SK-N-DZ (cell line): ENCODE measurements around a stretch of chr2.

DNA sequence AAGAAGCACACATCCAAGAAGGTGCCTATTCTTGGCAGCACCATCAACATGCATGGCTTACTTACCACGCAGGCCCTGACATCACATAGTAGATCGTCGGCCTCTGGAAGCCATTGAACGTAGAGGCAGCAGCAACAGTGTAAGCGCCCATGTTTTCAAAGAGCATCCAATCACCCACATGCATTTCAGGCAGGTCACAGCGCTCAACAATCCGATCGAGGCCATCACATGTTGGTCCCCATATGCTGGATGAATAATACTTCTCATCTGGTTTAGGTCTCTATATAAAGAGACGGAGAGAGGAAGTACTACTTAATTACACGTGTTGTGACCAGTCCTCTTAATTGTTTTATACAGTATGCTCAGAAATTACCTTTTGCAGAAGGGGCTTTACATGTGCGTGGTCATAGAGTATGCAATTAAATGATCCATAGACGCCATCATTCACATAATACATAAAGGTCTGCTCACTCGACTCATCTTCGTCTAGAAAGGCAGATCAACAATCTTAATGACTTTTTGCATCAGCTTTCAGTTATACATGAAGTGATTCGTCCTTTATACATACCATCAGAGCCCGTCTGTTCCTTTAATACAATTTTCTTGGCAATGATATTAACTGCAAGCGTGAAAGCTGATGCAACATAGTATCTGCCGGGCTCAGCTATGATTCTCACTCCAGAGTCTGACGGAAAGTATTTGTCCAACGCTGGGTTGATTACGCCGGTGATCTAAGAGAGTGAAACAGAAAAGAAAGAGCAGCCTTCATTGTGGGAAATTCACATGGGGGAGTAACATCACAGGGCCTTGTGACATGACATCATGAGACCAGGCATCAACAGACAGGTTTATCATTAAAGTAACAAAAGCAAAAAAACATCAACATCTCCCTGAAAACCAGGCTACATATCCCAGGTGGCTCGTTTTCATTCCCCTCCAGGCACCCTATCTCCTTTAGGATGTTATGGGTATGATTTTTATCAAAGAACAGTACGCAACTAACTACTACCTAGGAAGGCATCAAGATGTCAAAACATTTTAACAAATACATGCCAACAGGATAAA is 6.4 kb downstream of the ODC1 start:
RAMPAGE:
- cytosol, long total RNA: no peak
- nucleus, long total RNA: no peak

DNA sequence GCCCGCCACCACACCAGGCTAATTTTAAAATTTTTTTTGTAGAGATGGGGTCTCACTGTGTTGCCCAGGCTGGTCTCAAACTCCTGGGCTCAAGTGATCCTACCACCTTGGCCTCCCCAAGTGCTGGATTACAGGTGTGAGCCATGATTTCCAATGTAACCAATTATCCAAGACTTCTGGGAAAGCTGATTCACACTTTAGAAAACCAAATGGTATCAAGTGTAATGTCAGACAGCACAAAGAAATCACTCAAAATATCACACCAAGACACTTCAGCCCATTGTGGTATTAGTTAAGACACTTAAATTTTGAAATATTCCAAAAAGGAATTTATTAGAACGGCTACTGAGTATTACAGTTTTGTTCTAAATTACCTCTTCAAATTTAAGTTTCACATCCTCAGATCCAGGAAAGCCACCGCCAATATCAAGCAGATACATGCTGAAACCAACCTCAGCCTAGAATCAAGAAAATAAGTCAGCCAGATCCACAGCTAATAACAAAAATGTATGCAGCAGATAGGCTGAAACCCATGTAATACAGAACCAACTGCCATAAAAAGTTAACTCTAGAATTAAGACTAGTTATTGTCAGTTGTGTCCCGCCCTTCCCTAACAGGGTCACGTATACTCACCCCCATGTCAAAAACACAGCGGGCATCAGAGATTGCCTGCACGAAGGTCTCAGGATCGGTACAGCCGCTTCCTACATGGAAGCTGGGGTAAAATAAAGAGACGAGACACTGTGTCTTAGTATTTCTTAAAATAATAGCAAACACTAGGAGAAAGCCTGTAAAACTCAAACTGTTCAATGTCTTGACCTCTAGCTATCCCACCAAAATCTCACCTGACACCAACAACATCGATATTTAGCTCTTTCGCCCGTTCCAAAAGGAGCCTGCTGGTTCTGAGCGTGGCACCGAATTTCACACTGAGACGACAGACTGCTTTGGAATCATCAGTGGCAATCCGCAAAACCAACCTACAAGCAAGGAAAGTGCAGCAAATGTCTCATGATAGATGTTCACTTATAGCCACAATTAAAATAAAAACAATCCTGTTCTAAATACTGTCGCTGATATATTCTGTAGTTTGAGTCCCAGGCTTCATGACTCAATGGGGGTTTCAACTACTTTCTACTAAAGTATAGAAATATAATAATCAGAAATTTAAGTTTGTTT is 4.9 kb downstream of the ODC1 start:
RAMPAGE:
- cytosol, long total RNA: no peak
- nucleus, long total RNA: no peak

DNA sequence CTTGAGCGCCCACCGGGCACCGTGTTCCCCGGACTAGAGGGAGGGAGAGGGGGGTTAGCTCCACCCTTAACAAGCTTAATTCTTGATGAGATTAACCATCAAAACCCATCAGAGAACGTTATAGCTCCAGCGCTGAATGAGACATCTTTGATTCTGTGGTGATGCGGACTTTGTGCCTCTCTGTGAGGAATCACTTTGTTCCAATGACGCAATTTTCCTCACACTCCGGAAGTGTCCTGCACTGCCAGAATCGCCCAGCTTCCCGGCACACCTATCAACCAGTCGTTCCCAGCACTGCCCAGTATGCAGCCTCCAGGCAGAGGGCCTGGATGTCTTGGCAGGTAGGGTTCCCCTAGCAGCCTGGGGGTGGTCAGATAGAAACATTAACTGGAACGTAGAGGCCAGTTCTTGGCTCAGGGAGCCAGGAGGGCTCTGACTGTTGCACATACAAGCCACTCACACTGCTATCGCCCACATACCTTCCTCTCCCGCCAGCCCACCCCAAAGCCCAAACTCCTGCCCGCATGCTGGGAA is 1.9 kb upstream of the ODC1 start:
RAMPAGE:
- cytosol, long total RNA: no peak
- nucleus, long total RNA: no peak

DNA sequence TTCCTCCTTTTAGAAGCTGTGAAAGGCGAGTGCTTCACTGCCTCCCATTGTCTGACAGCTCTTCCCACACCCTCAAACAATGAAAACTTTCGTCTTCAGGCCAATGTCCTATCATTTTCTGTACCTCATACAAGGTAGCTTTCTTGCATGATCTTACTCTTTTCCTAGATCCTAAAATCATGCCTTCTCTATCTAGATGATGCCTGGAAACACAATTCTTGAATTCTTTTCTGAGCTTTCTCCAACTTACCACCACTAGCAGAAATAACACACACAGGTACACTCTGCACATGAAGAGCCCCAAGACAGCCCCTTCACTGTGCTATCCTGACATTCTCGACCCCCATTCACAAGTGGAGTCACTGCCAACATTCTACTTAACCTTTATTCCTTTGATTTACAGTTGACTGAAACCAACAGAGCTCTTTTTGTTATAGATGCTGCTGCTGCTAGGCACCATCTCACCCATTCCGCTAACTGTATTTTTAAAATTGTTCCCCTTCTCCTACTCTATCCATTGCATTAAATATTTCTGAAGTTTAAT is 61.7 kb downstream of the NOL10 start:
RAMPAGE:
- cytosol, long total RNA: no peak
- nucleus, long total RNA: no peak

DNA sequence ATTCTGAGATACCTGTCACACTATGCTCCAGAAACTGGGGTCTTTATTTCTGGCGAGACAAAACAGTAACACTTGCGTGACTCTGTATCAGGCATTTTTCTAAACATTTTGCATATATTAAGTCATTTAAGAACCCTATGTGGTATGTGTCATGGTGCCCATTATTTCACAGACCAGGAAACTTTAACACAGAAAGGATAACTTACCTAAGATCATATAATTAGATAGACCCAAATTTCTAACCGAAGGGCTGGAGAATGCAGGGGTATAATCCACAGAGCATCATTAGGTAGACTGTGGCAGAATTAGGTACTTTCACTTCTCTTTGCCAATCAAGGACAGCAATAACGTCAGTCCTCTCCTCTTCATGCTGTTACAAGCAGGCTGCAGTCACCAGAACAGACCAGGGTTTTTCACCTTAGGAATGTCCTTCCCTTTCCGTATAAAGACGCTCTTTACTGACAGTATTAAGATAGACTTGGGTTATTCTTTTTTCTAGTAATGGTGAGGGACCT is 2.5 kb downstream of the PDIA6 start:
RAMPAGE:
- cytosol, long total RNA: no peak
- nucleus, long total RNA: no peak

DNA sequence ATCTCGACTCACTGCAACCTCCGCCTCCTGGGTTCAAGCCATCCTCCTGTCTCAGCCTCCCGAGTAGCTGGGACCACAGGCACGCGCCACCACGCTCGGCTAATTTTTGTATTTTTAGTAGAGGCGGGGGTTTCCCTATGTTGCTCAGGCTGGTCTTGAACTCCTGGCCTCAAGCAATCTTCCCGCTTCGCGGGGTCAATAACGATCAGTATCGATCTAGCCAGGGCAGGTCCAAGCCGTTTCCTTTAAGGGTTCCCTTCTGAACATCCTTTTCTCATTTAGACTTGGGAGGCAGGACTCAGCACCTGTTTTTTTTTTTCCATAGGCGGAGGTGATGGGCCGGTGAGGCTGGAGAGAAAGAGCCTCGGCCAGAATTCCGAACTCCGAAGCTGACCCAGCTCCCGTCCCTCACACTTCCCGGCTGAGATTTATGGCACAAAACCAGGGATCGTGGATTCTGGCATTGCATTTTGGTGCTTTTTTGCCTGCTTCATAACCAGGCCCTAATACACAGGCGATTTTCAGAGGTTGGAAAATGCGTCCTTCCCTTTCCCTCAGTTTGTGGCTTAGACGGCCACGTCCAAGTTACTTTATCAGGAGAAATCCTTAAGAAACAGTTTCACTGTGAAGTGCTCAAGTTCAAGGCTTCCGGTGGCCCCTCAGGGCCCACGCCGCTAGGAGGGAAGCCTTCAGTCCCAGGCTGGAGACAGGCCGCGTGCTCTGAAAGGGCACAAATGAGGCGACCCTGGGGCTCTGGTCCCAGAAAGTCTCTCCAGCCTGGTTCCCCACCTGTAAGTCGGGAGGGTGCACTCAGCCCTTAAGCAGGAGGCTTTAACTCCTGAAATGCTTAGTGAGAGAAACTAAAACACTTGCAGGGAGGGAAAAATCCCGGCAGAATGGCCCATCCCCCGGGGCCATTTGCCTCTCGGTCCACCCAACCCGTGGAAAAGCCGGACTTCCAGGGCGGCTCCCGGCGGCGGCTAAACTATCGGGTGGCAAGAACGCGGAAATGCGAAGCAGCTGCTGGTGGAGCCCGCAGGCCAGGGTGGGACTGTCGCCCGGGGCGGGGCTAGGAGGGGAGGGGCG is 883 bp upstream of the SLC66A3 start:
RAMPAGE:
- cytosol, long total RNA: no peak
- nucleus, long total RNA: no peak

DNA sequence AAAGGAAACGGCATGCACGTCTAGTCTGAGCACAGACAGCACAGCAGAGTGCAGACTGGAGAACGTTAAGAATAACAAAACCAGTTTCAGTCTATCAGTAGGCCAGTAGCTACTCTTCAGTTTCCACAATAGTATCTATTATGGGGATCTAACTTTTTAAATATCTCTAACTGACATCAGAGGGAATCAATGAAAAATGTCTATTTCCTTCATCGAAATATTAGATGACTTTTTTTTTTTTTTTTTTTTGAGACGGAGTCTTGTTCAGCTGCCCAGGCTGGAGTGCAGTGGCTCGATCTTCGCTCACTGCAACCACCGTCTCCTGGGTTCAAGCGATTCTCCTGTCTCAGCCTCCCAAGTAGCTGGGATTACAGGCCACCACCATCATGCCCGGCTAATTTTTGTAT is 26.1 kb downstream of the SLC66A3 start:
RAMPAGE:
- cytosol, long total RNA: no peak
- nucleus, long total RNA: no peak

DNA sequence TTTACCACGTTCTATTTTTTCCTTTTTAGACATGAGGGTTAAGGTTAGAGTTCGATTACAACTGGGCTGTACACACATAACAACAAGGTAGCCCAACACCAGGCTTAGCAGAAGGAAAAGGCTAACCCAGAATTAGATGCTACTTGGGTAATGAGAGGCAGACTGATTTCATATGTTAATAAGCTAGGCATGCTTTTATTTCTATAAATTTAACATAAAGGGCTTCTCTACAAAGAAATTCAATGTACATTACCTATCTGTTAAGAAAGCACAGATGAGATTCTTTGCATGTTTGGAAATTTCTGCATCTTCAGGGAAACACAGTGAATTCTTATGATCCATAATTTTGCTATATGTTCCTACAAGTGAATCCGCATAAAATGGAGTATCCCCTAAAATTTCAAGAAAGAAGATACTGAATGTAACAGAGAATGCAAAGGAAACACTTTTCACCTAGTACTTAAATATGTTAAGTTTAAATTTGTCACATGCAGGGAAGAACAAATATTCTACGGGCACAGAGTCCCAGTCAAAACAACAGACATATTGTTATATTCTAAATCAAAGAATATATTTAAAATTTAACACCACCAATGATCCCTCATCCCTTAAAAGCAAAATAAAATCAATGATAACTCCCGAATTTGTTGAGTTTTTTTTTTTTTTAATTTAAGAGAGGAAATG is 68.9 kb downstream of the SLC66A3 start:
RAMPAGE:
- cytosol, long total RNA: no peak
- nucleus, long total RNA: no peak

DNA sequence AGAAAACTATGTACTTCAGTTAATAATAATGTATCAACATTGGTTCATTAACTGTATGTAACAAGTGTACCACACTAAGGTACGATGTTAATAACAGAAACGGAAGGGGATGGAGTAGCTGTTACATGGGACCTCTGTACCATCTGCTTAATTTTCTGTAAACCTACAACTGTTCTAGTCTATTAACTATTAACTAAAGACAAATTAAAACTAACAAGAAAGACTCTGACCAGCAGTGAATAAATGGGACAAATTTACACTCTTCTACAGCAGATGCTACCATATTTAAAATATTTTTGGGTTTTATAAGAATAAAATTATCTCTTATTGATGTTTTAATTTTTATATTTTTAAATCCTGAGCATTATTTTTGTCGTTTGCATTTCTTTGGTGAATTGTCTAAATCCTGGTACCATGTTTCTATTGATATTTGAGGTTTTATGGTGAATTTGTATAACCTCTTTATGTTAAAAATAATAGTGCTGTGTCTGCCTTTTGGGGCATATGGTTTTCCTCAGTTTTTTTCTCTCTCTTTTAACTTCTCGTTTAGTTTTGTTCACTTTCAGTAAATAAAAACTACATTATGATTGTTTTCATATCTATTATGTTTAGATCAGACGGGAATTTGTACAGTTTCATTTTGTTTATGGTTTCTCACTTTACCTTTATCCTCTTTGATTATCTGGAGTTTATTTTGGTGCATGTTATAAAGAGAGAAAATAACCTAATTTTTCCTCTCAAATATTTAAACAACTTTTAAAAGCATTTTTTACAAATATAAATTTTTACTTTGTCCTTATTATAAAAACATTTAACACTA is 31.1 kb downstream of the ROCK2 start:
RAMPAGE:
- cytosol, long total RNA: no peak
- nucleus, long total RNA: no peak

DNA sequence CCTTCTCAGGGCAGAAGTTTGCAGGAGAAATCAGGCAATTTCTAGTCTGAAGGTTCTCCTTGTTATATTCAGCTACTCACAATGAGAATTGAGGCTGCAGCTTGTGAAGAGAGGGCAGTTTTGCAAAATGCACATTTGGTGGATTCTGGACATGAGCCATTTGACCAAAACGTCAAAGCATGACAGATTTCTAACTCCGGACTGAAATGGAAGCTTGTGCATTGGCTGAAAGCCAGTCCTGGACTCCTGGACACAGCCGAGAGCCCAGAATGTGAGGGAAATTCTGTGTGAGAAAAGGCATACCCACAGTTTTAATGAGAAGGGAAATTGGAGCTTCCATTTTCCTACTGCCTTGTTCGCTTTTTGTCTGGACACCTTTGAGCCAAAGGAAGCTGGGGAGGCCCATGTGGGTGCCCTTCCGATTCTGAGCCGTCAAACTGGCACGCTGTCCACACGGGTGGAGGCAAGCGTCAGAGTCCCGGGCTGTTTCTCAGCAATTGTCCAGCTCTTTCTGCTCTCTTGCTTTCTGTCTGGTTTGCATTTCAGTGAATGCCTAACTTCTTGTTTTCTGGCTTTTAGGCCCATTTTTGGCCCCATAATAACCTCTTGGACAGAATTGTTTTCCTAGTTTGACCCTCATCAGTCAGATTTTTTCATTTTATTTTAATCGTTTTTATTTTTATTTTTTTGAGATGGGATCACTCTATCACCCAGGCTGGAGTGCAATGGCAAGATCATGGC is 23.8 kb upstream of the ROCK2 start:
RAMPAGE:
- cytosol, long total RNA: no peak
- nucleus, long total RNA: no peak

DNA sequence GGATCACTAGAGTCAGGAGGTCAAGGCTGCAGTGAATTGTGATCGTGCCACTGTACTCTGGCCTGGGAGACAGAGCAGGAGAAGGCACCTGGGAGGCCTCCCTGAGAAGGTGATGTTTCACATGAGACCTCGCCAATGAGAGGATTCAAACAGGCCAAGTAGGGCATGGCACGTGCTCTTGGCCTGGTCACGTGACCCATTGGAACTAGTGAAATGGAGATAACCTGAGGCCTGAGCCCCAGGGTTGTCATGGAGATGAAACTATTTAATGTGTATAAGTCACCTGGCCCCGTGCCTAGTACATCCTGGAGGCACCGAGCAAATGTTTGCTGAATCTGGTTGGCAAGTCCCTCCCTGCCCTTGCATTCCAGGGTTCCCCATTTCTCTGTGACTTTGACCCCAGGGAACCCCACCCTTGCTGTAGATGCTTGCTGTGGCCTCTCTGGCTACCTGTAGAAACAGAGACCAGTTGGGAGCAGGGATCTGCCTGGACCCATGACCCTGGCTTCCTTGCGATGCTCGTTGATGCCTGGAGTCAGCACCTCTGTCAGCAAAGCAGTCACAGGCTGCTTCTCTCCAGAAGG is 26.2 kb upstream of the ROCK2 start:
RAMPAGE:
- cytosol, long total RNA: no peak
- nucleus, long total RNA: no peak

DNA sequence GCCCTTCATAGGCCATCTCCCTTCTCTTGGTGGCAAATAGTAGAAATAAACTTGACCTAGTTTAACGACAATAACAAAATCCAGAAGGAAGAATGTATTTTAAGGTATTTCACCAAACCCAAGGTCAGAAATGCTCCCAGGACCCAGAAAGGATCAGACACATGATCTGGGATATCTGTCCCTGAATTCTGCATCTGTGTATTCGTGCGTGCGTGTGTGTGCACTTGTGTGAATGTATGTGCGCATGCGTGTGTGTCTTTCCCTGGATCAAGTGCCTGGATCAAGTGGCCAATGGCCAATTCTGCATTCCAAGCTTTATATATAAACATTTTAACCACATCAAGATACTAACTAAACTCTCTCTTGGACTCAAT is 45.0 kb upstream of the ROCK2 start:
RAMPAGE:
- cytosol, long total RNA: no peak
- nucleus, long total RNA: no peak

DNA sequence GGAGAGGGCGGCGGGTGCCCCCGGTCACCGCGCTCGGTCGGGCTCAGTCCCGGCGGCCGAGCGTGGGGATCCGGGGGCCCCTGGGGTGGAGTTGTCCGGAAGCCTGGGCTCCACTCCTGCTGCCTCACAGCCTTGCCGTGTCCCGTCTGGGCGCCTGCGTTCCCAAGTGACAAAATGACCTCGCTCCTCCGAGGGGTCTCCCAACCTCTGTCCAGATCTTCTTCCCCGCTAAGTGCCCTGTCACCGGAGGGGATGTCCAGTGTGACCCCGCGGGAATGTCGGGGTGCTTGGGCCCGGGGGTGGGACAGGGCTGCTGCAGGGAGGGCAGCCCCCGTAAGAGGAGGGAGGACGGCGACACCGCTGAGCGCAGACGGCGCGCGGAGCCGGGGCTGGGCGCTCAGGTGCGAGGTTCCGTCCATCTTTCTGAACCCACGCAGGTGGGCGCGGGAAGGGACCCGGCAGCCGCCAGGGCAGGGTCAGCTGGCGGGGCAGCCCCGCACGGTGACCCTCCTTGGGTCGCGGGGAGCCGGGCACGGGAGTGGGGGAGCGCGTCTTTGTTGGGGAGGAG is 16.1 kb upstream of the E2F6 start:
RAMPAGE:
- cytosol, long total RNA: no peak
- nucleus, long total RNA: no peak

GRCh38 chr2:11483966-11484560 is 18.1 kb upstream of the E2F6 start:
RAMPAGE:
- cytosol, long total RNA: no peak
- nucleus, long total RNA: no peak

RAMPAGE:
- cytosol, long total RNA: no peak
- nucleus, long total RNA: no peak
Measured at GRCh38 chr2:11508405-11508889, 25.4 kb upstream of the GREB1 start.

DNA sequence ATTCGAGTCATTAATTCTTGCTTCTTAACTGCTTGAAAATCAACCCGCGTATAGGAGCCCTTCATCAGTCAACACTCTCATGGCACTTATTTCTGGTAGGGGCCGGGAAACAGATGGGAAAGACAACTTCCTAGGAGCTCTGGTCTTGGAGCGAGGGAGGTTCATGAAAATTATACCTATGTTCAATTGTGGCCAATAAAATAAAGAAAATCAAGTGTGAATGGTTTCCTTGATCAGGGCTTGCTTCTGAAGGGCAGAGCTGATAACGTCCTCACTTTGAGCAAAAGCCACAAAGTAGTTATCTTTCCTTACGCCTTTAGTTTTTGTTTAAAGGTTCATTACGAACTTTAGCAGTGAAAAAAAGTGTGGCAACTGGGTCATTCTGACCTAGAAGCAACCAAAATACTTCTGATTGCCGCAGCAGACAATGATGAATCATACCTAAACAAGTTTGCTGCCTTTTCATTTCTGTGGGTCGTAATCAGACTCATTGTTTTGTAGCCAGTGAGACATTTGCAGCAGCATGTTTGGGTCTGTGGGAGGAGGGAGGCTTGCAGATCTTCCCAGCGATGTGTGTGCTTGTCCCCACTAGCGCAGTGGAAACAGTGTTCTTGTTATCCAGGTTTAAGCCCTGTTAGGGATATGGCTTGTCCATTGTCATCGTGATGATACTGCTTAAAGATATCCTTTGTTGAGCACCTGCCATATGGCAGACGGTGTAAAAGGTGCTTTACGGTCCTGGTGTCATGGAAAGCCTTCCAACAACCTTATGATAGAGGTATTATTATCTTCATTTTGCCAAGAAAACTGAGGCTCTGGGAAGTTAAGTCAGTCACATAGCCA is 1.5 kb upstream of the GREB1 start:
RAMPAGE:
- cytosol, long total RNA: no peak
- nucleus, long total RNA: no peak

DNA sequence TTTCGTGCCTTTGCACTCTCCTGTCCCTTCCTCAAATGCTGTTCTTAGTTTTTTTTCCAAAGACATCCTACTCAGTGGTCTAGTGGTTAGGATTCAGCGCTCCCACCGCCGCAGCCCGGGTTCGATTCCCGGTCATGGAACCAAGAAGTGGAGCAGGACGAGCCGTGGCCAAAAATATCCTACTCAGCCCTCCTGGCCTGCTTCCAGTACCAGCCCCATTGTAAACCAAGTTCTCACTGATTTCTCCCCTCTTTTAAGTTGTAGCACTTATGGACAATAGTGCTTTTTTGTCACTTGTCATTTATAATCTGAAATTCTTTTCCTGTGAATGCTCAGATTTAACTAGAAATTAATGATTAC is 17.8 kb downstream of the GREB1 start:
RAMPAGE:
- cytosol, long total RNA: no peak
- nucleus, long total RNA: no peak

DNA sequence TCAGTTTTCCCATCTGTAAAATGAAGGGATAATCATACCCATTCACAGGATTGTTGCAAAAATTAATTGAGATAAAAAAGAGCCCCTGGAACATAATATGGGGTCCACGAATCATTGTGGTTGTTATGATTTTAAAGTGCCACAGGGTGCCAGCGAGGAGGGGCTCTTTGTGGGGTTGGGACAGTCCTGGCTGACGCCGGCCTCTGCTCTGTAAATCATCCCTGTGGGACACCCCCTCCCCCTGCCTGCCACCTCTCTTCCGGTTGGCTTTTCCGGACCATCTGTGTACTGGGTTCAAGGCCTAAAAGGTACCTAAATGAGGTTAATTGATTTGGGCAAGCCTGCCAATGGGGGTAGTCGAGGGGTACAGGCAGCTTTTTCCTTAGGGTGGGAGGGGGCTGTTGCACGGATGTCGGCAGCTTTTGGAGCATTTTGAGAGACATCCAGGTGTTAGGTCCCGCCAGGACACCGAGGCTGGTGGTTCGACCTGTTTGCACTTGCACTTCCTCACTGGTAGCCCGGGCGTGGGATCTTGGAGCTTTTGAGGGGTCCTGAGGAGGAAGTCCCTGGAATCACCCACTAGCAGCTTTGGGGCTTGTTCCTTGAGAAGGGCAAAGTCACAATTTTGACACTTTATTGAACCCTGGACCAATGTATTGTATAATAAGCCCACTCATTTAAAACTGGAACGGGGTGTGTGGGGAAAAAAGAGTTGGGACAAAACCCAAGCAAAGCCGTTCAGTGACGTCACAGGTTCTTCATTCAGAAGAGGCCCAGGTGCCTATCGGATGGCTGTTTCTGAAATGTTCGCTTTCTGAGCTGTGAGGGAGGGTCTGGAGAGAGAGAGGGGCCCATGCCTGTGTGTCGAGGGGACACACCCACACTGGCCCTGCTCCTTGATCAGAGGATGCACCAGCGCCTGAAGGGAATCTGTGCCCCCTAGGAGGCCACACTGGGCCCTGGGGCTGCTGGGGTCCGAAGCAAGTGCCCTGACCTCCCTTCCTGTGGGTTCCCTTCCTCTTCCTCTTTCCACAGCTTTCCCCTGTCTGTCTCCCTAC is 2.3 kb downstream of the LPIN1 start:
RAMPAGE:
- cytosol, long total RNA: no peak
- nucleus, long total RNA: no peak

DNA sequence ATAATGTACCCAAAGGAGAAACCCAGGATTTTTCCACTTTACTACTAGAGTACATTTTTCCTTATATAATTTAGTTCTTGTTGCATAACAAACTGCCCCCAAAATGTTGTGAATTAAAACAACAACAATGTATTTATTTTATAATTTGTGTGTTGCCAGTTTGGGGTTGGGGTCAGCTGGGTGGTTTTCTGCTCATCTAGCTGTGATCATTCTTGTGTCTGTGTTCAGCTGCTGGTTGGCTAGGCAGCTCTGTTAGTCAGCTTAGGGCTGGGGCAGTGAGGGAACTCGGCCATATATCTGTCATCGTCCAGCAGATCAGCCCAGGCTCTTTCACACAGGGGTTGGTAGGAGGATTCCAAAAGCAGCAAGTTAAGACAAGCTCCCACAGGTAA is 121.4 kb downstream of the LPIN1 start:
RAMPAGE:
- cytosol, long total RNA: no peak
- nucleus, long total RNA: no peak

RAMPAGE:
- cytosol, long total RNA: no peak
- nucleus, long total RNA: no peak
Measured at GRCh38 chr2:12534387-12535181, 182.2 kb upstream of the TRIB2 start.